Neural crest cell (in vitro differentiated cells): ENCODE results near the gene CD44.

DNA sequence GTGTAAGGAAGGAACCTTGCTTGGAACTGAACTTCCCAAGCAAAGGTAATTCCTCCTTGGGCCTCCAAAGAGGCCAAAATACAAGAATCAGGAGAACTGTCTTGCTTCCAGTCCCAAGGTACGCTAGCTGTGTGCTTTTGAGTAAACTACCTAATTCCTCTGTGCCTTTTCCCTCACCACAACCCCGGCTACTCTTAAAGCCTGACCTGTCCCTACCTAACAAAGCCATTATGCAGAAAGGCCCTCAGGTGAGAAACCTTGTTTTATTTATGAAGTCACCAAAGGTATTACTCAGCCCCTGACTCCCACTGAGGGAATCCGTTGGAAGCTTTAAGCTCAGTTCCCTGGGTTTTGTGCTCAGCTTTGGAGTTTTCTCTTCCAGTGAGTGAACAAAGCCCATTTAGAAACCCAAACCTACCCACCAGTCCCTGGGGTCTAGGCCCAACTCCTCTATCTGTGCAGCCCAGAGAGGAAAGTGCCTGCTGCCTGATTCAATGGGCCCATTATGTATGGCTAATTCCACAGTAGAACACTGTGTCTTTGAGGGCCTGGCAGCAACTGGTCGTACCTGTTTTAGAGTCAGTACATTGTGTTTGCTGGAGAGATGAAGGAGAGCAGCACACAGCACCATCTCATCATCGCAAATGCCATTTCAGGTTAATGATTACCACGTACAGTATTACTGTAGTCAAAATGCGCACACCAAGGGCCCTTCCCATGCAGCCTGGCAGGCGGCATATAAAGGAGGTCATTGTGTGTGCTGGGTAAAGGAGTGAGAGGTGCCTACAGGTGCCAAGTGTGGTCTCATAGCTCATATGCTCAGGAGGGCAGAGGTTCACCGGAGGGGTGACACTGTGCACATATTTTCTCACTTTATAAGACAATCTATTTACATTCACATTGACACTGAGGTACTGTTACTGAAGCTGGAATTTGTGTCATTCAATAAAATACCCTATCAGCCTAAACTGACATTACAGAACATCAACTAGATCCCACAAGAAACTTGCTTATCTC, 90.7 kb downstream of the APIP start:
- PRO-cap, result no peak

- PRO-cap, result no peak
Observed at GRCh38 chr11:34912889-34913485, 3.2 kb downstream of the APIP start.

- PRO-cap, result no peak
Observed at GRCh38 chr11:34916749-34916823, 168 bp downstream of the PDHX start.

- PRO-cap, result no peak
Observed at GRCh38 chr11:35083110-35084412, 55.4 kb upstream of the CD44 start.

GRCh38 chr11:35138551-35139501, at the start of gene CD44:
Gene CD44 (plus strand): TSS chr11:35139171.
- PRO-cap, result bidirectional peak, plus-strand start at chr11:35139171, minus-strand start at chr11:35138964

DNA sequence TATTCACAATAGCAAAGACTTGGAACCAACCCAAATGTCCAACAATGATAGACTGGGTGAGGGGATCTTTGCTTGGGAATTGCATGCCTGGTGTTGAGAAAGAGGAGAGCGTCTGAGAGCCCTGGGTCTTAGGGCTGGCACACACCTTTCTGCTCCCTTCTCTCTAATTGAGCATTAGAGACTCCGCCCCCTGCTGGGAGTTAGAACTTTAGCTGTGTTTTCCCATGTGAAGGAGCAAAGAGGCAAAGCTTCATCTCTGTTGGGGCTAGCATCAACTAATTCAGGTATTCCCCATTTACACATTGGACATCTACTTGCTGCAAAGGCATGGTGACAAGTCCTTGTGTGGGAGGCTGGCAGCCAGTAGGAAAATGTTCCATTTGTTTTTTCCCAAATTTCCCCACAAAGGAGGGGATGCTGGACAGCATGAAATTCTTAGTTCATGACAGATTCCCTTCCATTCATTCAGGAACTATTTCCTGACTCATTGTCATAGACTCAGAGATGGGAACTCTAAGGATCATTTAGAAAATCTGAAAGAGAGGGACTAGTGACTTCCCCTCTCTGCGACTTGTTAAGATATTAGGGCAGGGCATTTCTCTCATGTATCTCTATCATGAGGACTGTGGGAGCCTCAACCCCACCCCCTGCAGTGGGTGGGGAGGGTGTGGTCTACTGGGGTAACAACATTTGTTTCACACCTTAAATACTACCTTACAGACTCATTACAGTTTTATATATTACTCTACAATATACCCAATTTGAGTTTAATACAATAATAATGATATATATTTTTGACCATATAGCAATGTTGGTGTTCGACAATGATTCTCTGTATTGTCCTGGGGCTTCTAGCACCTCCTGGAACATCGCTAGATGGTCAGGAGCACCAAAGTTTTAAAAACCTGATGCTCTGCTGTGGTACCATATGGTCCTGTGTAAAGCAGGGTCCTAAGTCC, 3.7 kb downstream of the CD44 start:
- PRO-cap, result no peak

DNA sequence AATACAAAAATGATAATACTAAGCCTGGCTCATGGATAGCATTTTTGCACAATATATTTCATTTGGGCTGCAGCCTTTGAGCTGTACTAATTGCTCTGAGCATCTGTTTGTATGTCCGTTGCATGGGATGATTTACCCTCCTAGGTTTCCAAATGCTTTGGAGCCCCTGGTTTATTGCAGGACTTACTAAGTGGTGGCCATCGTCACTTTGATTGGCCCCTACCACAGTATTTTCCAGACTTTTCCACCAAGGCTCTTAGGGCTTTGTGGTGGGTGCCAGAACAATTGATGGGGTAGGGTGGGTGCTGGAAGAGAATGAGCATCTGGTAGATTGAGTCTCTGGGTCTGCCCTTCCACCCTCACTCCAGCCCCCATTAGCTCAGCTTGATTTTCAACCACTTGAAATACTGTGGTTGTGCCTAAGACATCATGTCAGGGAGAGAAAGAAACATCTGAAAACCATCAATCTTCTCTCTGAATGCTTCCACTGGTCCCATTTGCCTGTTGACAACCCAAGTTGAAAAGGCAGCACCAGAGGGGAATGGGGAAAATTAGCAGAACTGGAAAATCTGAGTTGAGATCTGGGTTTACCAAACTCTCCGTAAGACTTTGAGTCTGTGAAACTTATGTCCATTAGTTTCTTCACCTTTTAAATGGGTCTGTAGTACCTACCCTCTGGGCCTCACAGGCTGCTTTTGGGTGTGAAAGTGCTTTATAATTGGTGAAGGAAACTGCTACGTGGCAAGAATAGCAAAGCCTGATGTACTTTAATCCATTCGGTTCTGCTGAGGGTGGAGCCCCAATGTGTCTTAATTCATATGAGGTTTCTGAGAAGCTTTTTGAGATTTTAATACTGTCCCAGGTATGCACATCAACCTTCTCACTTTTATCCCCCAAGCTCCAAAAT, 26.1 kb downstream of the CD44 start:
- PRO-cap, result no peak

- PRO-cap, result no peak
Observed at GRCh38 chr11:35174653-35175267, 35.8 kb downstream of the CD44 start.

DNA sequence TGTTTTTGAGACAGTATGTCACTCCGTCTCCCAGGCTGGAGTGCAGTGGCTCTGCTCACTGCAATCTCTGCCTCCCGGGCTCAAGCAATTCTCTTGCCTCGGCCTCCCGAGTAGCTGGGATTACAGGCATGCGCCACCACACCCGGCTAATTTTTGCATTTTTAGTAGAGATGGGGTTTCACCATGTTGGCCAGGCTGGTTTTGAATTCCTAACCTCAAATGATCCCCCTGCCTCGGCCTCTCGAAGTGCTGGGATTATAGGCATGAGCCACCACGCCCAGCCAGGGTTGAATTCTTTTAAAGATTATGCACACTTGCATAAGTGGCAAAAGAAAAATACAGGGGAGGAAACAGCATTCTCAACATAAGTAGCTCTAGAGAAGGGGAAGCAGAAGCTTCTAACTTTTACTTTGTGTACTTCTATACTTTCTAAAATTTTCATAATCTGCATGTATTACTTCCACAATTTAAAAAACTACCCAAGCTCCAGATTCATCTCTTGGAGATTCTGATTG, 108.1 kb downstream of the SLC1A2 start:
- PRO-cap, result no peak

DNA sequence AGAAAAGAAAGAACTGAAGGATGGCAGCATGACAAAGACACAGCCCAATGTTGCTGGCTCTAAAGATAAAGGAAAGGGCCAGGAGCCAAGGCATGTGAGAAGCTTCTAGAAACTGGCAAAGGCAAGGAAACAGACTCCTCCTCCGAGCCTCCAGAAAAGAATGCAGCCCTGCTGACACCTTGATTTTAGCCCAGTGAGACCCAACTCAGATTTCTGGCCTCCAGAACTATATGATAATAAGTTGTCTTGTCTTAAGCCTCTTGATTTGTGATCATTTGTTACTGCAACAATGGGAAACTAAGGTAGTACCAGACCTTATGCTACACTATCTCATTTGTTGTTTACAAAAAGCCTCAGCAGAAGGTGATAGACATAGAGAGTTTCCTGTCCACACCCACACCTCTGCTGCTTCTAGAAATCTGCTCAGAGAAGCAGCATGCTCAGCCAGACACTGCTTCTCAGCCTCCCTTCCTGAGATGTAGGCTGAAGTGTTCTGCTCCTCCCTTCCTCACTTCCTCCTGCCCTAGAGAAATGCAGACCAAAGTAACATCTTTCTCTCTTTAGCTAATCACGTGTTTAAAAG, 88.6 kb downstream of the SLC1A2 start:
- PRO-cap, result no peak

DNA sequence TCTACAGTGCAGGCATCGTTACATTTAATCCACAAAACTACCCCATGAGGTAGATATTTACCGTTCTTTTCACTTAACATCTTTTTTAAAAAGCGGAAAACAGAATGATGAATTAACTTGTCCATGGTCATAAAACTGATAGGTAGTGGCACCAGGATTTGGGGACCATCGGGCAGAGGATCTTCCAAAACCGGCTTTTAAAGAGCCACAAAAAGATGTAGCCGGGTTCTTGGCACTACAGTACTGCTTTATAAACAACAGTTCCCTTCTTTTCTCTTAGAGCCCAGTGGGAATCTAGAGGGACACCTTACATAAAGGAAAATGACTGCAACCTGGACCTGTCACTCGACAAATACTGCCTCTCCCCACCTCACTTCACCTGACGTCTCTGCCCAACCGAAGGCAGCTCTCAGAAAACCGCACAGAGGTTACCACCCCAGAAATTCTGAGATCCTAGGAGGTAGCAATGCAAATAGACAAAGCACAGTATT, 718 bp upstream of the TRIM44 start:
- PRO-cap, result no peak

DNA sequence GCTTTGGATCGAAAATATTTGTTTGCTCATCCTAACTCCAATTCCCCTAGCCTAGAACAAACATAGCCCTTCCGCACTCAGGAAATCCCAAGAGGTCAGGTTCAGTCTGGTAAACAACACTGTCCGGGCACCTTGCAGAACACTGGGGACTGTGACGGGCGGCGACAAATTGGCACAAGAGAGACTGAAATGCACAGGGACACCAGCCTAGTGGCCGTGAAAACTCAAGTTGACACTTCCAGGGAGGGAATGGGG, 345 bp upstream of the TRIM44 start:
- PRO-cap, result no peak

DNA sequence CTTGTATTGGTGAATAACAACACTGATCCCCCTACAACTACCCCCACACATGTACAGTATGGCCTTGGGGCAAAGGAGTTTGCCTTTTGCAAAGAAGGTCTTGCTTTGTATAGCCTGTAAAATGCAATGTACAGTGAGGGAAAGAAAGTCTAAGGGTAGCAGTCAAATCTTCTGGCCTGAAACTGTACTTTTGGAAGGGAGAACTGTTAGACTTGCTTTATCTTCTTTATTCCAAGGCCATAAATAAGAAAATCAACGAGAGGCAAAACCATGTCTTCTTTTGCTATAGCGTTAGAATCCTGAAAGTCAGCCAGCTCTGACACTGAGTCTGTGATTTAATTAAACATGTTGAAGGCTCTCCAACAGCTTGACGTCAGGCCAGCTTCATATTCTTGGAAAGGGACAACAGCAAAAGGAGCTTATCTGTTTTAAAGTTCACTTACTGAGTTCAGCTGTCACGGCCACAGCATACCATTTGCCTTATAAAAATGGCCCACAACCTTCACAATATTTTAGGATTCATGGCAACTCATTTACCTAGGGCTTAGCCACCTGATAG, 131.1 kb upstream of the LDLRAD3 start:
- PRO-cap, result no peak

DNA sequence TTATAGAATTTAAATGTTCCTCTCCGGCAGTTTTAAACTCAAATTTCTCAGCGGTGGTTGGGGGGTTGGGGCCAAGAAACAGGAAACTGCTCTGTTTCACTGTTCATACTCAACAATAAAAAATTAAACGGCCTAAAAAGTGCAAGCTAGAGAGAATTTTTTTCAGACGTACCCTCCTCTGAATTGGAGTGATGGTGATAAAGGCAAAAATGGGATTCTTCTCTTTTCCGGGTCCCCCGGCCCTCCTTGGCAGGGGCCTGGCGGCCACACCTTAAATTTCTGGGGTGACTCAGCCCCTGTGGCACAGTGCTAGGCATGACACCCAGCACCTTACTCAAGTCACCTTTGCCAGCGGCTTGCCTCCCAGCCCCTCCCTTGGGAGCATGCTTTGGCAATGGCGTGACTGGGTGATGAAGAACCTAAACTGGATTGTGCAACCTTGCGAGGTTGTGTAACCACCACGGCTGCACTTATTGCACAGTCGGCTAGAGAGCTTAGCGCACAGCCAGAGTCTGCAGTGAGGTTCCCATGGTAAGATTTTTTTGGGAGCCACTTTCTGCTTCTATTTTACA, 16.2 kb upstream of the LDLRAD3 start:
- PRO-cap, result no peak

GRCh38 chr11:35968759-35969557, 25.1 kb downstream of the LDLRAD3 start:
- PRO-cap, result no peak

DNA sequence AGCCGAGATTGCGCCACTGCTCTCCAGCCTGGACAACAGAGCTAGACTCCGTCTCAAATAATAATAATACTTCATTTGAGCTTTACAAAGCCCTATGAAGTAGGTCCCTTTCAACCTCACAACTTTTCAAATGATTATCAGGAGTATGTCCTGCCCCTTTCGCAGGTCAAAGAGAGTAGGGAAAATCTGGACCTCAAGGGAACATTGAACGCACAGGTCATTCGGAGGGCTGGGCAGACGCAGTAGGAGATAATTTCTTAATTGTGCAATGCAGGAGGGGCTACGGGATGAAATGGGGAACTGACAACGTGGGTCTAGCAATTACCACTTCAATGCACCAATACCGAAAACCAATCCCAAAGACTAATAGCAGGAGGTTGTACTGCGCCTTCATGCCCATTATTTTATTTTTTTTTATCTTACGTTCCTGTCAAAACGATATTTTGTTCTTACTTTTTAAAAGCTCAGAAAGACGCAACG, 439 bp downstream of the COMMD9 start:
- PRO-cap, result bidirectional peak, plus-strand start at position 220 of the sequence, minus-strand start at position 243 of the sequence

DNA sequence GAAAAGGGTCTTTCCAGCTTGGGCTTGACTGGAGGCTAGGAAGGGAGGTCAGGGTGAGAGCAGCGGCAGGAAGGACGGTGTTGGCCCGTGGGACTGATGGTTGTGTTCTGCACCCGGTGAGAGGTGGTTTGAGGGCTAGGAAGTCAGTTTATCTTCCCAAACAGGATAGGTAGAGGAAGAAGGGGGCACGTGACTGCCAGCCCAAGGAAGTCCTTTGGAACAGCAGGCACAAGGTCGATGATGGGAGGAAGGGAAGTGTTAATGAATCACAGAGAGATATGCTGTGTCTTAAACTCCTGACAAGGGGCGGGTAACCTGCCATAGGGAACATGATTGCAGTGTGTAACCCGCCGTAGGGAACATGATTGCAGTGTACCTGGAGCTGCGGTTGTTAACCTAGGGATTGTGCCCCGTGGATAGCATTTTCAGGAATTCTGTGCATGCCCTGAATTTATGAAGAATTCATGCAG, 49.0 kb downstream of the PRR5L start:
- PRO-cap, result no peak

DNA sequence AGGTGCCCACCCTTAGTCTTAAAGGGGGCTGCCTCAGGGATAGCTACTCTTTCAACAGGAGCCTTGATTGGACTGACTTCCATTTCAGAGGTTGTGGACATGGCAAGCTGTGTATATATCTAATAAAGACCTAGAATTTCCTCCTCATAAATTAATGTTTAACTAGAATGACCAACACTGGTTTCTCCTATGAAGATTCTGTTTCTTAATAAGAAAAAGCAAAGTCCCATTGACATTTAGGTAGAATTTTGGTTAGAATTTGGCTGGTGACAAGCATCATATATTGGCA, 77.0 kb downstream of the PRR5L start:
- PRO-cap, result no peak

DNA sequence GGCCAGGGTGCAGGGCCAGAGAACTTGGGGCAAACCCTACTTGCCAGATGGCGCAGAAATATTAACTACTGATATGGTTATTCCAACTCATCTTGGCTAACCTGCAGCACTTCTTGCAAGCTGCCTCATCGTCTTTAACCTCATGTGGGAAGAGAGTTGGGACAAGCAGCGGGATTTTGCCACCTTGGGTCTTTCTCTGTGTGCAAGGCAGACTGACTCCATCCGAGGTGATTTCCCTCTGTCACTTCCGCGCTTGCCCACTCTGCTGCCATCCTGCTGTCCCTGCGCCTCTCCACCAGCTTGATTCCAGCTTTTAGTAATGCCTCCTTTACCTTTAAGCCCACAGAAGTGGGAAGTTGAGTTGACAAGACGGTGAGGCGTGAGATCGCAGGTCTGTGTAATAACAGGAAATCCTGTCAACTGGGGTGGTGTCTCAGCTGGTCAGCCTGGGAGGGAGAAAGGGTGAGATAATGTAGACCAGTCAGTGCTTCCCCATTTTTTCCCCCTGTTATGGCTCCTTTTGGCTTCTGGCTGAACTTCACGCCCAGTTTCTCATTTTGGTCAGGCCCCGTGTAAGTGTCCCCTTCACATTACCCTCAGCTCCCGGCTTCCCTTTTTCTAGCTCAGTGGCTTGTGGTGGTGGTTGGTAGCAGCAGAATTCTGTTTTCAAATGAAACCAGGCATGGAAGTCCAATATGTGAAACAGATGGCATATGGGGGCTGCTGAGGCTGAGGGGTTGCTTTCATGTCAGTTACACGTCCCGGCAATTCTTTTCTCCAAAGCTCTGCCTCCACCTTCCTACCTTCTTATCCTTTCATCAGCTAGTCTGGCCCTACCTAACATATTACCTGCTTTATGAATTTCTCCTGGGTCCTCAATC, 98.9 kb downstream of the TRAF6 start:
- PRO-cap, result no peak

DNA sequence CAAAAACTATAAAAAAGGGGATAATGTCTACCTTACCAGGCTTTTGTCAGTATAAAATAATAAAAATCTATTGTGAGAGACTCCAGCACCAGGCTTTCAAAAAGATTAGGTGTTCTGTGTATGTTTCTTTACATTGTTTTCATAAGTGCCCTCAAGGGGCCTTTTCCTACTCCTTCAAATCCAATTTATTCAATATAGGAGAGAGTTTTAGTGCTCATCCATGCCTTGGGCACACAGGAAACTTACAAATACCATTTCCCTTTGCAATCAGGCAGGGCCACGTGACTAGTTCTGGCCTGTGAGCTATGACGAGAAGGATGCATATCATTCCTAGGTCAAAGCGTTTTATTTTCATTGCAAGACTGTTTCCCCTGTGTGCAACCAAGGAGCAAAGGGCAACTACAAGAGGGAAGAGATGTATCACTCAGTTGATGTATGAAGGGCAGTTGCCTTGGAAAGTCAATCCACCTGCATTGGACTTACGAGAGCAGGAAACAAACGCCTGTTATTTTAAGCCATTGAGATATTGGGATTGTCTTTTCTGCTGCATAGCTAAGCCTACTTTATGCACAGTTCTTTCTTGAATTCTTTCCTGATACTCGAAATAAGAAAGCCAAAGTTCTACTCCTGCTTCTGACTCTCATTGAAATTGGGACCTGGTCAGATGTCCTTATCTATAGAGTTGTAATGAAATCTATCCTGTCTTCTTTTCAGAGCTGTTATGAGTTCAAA, 2.0 kb upstream of the TRAF6 start:
- PRO-cap, result no peak